Frontal cortex (tissue), 2 donors: ENCODE measurements around a stretch of chr5.

DNA sequence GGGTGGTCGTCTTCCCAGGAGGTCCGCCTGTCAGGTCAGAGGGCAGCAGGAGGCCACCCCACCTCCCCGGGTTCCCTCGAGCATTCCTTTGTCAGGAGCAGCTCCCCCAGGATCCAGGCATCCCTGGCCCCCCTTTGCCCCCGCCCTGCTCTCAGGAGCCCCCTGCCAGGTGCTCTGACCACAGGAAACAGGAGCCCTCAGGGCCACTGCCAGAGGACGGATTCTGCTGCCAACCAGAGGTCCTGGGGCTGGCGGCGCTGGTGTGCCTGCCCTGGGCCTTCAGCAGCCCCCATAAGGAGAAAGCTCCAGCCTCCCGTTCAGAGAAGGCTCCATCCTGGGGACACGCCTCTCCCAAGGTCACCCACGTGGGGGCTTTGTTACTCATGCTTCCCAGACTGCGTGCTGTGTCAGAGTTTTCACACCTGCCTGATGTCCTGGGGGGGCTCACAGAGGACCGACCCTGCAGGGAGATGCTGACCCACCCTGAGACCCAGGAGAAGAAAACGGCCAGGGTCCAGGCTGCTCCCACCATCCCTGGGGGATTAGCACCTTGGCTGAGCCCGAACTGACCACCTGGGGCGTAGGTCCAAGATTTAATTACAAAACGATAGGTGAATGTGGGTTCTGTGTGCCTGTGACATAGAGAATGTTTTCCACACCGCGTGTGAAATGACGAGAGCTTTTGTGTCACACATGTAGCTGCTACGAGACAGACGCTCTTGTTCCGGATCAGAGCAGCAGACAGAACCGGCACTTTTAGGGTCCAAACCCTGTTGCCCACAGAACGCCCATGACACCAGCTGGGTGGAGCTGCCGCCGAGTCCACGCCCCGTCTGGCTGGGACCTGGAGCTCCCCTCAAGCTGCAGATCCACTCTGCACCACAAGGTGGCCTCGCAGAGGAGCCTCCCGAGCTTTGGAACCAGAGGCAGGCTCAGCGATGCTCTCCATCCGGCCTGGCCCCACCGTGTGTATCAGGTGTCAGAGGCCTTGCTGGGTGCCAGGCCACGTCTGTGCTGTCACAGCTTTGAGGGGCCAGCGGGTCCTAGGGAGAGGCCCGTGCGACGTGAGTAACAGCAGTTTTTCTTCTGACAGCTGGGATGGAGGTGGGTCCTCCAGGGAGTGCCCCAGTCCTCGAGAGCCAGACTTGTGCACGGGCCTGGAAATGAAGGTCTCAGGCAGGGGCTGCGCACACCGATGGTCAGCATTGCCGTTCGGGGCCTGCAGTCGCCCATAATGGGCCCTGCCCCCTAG is 3.0 kb upstream of the LRRC14B start:
- RAMPAGE, long total RNA = no peak

- RAMPAGE, long total RNA = no peak
Observed at GRCh38 chr5:317159-317491, 4.4 kb upstream of the AHRR start.

- RAMPAGE, long total RNA = no peak
Observed at GRCh38 chr5:343445-344471, 22.2 kb downstream of the AHRR start.

DNA sequence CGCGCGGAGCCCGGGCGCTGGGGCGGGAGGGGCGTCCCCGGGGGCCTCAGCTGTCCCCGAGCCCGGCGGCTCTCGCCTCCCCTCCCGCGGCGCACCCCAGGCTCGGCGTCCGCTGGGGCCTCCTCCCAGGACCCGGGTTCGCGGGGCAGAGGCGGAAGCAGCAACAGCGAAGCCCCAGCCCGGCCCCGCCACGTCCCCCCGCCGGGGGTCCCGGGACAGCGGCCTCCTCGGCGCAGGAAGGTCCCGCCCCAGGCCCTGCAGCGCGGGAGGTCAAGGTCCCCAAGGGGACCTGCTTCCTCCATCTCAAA is 30.4 kb downstream of the EXOC3 start:
- RAMPAGE, long total RNA = no peak

DNA sequence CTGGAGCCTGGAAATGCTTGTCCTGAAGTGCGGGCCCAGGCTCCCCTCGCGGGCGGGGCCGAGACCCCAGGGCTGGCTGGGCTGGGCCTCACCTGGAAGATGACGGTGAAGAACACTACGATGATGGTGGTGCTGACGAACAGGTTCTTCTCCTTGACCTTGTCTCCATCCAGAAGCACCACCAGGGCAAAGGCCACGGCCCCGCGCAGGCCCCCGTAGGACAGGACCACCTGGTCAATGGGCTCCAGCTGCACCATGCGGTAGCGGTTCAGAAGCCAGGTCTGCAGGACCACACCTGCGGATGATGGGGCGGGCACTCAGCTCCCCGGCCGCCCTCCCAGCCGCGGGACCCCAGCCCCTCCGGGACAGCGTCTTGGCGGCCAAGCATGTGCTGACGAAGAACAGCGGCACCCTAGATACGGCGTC is 39.5 kb downstream of the EXOC3 start:
- RAMPAGE, long total RNA = no peak

DNA sequence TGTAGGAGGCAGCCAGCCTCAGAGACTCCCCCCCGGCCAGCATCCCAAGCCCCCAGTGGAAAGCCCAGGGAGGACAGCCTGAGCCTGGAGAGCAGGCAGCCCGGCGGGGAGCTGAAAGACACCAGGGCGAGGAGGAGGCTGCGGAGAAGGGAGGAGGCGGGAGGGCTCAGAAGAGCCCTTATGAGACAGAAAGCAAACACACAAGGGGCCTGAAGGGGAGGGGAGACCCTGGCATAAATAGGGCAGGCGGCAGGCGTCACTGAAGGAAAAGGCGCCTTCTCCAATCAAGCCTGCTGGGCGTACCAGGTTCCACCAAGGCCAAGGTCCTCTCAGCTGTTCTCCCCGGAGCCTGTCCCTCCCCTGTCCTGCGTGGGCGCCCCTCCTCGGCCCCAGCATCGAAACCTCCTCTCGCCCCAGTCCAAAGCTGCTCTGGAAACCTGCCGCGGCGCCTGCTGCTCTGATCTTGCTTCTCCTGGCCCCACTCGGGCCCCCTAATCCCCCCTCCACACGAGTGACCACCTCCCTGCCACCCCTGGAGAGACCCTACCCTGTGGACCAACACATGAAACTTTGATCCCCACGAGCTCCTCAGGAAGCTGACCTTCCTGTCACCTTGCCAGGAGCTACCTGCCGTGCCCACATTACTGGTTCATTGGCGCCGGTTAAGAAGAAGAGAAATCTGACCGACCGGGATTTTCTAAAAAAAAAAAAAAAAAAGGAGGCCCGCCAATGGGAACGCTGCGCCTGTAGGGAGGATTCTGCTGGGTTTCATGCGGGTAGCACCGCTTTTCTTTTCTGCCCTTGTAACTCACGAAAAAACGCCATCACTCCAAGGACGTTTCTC is 1.1 kb downstream of the SLC9A3 start:
- RAMPAGE, long total RNA = no peak

GRCh38 chr5:672644-673346 is 20.4 kb downstream of the TPPP start:
- RAMPAGE, long total RNA = no peak

GRCh38 chr5:705854-706620 is 12.9 kb upstream of the TPPP start:
- RAMPAGE, long total RNA = no peak

GRCh38 chr5:717179-717602 is 24.0 kb upstream of the TPPP start:
- RAMPAGE, long total RNA = no peak

DNA sequence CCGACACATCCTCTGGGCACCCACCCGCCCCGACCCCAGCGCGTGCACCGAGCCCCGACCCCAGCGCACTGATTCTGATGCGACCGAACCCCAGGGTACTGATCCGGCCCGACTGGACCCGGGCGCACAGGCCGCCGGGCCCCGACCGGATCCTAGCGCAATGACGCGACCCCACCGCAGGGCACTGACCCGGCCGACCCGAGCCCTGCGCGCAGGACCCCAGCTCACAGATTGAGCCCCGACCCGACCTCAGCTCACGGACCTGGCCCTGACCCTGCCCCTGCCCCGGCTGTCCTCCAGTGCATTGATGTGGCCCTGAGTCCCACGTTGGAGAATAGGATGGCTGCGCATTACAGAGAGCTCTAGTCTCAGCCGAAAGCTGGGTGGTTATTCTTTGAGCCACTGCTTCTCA is 428 bp downstream of the TRIP13 start:
- RAMPAGE, long total RNA = no peak

GRCh38 chr5:948219-948876 is 55.7 kb downstream of the TRIP13 start:
- RAMPAGE, long total RNA = no peak

DNA sequence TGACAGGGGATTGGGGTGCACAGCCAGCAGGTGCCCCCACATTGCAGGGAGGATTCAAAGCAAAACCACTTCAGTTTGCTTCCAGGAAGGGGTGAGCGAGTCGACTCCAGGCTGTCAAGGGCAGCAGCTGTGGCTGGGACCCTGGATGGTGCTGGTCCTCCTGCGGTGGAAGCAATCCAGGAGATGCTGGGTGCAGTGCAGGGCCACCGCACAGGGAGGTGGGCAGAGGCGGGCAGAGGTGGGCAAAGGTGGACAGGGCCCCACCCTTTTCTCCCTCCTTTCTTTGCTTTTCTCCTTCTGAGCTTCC is 29.0 kb upstream of the NKD2 start:
- RAMPAGE, long total RNA = no peak

- RAMPAGE, long total RNA = no peak
Observed at GRCh38 chr5:1004477-1005374, 3.9 kb upstream of the NKD2 start.

DNA sequence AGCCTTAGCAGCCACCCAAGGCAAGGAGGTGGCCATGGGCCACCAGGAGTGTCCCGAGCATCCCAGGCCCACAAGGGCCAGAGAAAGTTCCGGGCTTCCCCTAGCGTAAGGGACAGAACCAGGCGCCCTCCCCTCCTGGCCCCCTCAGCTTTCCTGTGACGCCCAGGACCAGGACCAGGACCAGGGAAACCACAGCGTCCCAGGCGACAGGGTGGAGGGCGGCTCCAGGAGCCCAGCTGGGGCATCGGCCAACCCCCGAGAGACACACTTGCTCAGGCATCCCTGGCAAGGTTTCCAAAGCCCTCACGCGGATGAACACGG is 17.4 kb upstream of the SLC12A7 start:
- RAMPAGE, long total RNA = no peak

GRCh38 chr5:1133373-1134032 is 21.6 kb upstream of the SLC12A7 start:
- RAMPAGE, long total RNA = no peak

DNA sequence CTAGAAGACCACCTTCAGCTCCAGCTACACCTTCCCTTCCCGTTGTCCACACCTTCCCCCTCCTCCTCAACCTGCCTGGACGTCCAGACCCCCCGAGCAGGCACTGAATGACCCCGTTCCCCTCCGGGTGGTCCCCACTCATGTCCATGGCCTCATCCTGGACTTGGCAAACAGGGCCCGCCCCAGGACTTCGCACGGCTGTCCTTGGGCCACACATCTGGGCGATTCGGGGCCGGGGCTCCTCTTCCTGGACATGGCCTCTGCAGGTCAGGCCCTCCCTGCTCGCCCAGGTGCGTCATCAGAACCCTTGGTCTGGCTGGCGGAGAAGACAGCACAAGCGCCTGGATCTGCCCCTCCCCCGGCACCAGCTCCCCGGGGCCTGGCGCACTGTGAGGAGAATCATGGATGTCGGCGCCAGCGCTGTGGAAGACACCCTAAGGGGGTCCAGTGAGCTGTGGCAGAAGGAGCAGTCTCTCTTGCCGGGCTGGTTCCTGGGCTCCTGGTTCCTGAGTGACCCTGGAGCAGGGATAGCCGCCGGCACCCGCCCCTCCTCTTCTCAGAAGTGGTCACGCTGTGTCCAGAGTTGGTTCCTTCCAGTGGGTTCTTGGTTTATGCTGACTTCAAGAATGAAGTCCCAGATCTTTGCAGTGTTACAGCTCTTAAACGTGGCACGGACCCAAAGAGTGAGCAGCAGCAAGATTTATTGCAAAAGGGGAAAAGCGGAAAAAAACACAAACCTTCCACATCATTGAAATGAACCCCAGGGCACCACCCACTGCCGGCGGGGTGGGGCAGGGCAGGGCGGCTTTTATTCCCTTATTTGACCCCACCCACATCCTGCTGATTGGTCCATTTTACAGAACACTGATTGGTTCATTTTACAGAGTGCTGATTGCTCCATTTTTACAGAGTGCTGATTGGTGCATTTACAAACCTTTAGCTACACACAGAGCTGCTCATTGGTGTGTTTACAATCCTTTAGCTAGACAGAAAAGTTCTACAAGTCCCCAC is 25.9 kb upstream of the SLC12A7 start:
- RAMPAGE, long total RNA = no peak

GRCh38 chr5:1153286-1153929 is 41.5 kb upstream of the SLC12A7 start:
- RAMPAGE, long total RNA = no peak

DNA sequence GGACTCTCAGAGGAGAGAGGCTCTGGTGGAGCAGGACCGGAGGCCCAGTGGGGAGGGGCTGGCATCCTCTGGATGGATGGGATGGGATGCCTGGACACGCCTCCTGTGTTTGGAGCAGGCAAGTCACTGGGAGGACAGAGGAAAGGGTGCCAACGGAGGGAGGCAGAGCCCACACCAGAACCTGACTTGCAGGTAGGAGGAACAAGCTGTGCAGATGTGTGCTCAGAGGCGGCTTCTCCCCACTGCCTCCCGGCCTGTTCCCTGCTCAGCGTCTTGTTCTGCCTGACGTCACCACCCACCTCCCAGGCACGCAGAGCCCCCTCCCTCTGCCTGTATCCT is 45.7 kb downstream of the SLC6A3 start:
- RAMPAGE, long total RNA = no peak

- RAMPAGE, long total RNA = no peak
Observed at GRCh38 chr5:1514681-1515807, 8.7 kb downstream of the LPCAT1 start.

- RAMPAGE, long total RNA = no peak
Observed at GRCh38 chr5:1542709-1543393, 19.1 kb upstream of the LPCAT1 start.